ENCODE measurements around a stretch of chr2.

GRCh38 chr2:231707216-231707947 is 943 bp upstream of the PTMA start:
- PRO-cap: no peak

- PRO-cap: no peak
Observed at GRCh38 chr2:231796075-231796572, 9.9 kb downstream of the COPS7B start.

- PRO-cap: no peak
Observed at GRCh38 chr2:232386926-232387629, 8.5 kb downstream of the ALPP start.

GRCh38 chr2:232432491-232433183 is 23.3 kb upstream of the ALPI start:
- PRO-cap: no peak

DNA sequence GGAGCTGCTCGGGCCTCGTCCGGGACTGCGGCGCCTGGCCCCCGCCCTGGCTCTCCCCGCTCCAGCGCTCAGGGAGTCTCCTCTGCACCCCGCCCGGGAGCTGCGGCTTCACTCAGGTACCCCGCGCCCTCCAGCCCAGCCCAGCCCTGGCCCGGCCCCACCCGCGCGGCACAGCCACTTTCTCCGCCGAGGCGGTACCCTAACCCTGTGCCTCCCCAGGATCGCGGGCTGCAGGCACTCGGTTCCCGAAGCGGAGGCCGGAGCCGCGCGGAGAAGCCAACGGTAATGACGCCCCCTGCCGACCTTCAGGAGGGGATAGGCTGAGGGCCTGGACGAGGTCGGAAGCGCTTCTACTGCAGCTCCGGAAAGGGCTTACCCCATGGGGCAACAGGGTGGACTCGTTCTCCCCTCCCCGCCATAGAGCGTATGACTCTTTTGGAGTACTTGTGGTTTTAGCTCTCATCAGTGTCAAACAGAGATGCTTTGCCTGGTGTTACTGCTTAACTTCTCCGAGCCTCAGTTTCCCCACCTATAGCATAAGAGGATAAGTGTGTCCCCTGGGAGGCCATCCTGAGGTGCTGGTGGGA is 1.8 kb upstream of the CHRND start:
- PRO-cap: no peak

DNA sequence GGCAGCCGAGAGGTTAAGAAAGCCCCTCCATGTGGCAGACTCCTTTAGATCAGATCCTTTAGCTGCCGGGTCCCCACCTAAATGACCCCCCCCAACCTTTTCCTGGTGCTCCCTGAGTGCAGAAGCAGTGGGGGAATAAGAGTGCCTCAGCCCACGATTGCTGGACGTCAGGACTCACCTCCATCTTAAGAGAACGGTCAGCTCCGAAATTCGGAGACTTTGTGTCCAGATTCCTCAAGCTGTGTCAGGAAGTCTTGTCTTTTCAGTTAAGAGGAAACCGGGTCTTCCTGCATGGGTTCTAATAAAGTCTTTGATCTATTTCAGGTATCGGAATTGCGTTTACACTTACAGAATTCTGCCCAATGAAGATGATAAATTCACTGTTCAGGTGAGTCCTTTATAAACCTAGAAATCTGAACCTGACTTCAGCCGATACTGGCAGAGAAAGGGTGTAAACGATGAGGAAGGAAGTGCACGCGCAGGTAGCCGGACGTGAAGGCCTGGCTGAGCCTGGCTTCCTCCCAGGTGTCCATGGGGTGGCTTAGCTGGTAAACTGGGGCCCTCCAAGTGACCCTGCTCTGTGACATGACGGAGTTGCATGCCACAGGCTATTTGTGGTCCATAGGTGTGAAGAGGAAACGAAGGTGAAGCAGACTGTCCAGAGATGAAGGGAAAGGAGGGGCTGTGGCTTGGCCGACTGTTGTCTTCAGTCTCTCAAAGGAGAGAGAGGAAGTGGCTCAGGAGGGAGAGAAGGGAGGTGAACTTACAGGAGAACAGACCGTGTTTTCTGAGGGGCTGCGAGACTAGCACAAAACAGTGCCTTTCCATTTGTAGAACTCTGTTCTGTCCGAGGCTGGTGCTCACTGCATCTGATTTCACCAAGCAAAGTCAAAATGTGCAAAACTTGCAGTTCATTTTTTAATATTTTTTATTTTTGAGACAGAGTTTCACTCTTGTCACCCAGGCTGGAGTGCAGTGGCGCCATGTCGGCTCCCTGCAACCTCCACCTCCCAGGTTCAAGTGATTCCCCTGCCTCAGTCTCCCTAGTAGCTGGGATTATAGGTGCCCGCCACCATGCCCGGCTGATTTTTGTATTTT is 19.2 kb downstream of the INPP5D start:
- PRO-cap: no peak

GRCh38 chr2:233386230-233387200 is 32.2 kb downstream of the DGKD start:
- PRO-cap: no peak

DNA sequence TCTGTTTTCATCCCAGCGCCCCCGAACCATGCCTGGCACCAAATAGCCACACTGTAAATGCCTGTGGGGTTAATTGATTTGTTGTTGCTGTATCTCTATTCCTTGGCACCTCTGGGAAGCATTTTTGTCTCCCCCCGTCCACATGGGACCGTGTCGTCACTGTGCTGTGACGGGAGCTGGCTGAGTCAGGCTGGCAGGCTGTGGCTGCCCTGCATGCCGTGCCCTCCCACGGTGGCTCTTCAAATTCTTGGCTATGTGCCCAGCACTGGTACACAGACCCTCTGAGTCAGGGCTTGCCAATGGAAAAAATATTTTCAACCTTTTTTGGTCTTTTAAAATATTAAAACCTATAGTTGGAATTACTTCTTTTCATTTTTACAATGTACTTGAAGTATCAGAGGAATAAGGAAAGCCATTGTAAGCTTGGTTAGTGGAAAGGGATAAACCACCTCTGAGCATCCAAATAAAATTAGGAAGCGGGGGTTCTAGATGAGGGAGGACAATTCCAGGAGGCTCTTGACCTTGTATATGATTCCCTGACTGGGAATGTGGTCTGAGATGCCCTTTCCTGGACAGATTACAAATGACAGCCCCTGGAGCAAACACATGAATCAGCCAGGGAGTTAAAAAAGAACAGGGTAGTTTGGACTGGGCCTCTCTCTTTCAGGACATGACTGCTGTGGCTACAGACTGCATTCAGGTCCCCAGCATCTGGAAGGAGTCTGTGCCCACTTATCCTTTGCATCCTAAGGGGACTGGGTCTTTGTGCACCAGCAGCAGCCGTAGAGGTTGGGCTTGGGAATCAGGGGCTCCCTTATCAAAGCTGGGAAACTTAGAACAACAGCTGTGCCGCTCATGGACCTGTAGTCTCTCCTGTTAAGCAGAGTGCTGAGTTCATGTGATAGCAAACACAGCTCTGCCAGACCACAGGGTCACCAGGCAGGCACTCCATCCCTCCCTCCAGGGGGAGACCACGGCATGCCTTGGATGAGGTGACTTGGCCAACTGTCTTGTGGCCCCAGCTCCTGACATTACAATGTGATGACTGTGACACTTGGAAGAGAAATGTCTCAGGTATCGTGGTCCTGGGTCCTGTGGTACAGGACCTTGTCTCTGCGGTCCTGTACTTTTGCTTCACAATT is 59.6 kb downstream of the DGKD start:
- PRO-cap: no peak

GRCh38 chr2:233414813-233415647 is 60.7 kb downstream of the DGKD start:
- PRO-cap: no peak

GRCh38 chr2:233454493-233455225 is 100.4 kb downstream of the DGKD start:
- PRO-cap: no peak

DNA sequence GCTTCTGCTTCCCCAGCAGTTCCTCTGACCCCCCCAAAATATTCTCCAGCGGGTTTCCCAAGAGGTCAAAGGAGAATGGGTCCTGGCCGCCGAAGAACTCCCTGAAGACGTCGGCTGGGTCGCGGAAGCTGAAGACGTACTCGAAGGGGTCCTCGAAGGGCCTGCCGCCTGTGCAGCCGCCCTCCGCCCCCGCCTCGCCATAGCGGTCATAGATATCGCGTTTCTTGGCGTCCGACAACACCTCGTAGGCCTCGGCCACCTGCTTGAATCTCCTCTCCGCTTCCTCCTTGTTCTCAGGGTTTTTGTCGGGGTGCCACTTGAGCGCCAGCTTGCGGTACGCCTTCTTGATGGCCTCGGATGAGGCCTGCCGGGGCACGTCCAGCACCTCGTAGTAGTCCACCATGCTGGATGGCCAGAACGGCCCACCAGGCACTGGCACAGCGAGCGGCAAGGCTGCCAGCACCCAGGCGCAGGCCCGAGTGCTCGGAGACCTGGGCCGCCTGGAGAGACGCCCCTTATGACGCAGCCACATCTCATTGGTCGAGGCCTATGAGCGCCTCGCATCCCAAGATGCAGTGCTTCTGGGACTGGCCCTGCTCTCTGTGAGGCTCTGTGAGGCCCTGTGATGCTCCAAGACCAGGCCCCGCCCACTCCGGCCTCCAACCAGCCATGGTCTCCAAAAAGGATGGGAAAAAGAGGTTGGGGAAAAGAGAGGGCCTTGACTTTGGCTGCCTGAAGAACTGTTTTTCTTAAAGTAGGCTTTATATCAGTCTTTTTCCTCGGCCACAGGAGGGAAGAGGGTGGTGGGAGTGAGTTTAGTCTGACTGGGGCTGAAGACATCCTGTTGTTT is 14.9 kb downstream of the UGT1A3 start:
- PRO-cap: no peak

DNA sequence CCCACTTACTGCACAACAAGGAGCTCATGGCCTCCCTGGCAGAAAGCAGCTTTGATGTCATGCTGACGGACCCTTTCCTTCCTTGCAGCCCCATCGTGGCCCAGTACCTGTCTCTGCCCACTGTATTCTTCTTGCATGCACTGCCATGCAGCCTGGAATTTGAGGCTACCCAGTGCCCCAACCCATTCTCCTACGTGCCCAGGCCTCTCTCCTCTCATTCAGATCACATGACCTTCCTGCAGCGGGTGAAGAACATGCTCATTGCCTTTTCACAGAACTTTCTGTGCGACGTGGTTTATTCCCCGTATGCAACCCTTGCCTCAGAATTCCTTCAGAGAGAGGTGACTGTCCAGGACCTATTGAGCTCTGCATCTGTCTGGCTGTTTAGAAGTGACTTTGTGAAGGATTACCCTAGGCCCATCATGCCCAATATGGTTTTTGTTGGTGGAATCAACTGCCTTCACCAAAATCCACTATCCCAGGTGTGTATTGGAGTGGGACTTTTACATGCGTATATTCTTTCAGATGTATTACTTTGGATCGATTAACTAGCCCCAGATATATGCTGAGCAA is 686 bp downstream of the UGT1A1 start:
- PRO-cap: no peak

- PRO-cap: no peak
Observed at GRCh38 chr2:233978658-233979130, 61.5 kb downstream of the TRPM8 start.

- PRO-cap: no peak
Observed at GRCh38 chr2:234211827-234212152, 161.3 kb downstream of the SPP2 start.

DNA sequence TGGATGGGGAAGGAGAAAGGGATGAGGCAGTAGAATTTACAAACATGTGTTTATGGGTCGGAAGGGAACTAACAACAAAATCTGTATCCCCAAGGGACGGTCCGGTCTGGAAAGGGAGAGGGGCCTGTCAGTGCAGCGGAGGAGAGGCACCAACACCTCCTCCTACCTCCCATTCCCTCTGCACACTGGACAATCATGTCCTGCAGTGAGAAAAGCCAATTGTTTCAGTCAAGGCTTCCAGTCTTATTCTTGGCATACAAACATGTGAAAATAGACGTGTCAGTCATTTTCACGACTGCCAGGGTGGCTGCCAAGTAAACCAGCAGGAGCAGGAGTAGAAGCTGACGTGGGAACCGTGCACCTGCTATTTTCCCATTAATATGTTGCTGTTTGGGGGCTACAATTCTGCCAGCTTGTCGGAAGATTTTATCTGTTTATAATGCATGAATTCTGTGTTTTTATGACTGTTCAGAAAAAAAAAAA is 202.2 kb downstream of the SPP2 start:
- PRO-cap: no peak

GRCh38 chr2:234308499-234309280 is 188.2 kb downstream of the ARL4C start:
- PRO-cap: no peak

DNA sequence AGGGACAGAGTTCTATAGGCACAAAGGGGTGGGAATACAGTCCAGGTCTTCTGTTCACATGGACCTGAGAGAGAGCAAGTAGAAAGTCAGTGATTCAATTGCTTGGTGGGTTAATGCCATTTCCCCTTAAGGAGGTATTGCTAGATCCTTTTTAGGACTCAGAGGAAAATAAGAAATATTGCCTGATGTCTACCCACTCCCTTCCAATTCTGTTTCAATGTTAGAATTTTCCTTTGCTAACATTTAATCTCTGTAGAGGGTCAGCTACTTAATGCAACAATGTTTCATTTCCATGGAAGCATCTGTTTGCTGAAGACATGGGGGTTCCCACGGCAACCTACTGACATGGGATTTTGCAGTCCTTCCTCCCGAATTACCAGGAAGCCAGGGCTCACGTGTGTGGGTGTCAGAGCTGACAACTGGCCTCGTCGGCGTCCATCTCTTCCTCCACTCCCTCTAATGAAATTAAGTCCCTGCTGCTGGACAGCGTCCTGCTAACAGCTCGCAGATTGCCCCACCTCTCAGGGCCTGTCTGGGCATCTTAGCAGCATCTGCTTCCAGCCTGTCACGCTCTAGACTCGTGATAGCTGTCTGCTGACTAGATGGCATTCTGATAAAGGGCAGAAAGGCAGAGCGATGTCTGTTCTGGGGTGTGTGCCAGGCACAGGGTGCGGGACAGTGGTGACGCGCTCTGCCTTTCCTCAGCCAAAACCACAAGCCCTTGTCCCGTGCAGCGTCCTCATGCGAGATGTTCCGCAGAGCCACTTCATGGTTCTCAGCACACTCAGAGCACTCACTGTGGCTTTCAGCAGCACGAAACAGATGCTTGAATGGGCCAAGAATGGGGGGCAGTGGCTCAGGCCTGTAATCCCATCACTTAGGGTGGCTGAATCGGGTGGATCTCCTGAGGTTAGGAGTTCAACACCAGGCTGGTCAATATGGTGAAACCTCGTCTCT is 161.2 kb downstream of the ARL4C start:
- PRO-cap: no peak

GRCh38 chr2:234688905-234689245 is 192.0 kb upstream of the ARL4C start:
- PRO-cap: no peak

GRCh38 chr2:234871149-234871802 is 80.5 kb upstream of the SH3BP4 start:
- PRO-cap: no peak

DNA sequence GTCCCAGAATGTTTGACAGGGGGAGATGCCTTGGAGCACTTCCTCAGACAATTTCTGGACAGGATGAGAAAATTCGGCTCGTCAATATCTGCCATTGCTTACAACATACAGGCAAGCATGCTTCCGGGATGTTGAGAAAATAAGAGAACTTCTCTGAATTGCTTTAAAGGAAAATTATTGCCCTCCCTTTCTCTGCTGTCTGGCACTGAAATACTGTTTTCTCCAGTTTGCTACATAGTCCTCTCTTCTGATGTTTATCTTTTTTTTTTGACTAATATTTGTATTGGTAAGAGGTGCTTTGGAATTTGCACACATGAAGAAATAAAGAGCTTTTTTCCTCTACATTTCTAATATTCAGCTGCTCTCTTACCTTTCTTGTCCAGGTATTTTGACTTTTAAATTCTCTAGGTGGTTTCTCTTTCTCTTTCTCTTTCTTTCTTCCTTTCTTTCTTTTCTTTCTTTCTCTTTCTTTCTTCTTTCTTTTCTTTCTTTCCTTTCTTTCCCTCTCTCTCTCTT is 77.0 kb upstream of the SH3BP4 start:
- PRO-cap: no peak